Kidney (tissue), 2 donors: ENCODE measurements around the gene SYTL3.

GRCh38 chr6:158631668-158632056, 12.9 kb downstream of the DYNLT1 start:
- PRO-cap, result no peak
- RRBS, result 76% methylated on average over 4 of the region's 10 CpGs

- PRO-cap, result no peak
- RRBS, result no CpG with 5 or more reads among the region's 10 CpGs
Observed at GRCh38 chr6:158632057-158632988, 12.2 kb downstream of the DYNLT1 start.

DNA sequence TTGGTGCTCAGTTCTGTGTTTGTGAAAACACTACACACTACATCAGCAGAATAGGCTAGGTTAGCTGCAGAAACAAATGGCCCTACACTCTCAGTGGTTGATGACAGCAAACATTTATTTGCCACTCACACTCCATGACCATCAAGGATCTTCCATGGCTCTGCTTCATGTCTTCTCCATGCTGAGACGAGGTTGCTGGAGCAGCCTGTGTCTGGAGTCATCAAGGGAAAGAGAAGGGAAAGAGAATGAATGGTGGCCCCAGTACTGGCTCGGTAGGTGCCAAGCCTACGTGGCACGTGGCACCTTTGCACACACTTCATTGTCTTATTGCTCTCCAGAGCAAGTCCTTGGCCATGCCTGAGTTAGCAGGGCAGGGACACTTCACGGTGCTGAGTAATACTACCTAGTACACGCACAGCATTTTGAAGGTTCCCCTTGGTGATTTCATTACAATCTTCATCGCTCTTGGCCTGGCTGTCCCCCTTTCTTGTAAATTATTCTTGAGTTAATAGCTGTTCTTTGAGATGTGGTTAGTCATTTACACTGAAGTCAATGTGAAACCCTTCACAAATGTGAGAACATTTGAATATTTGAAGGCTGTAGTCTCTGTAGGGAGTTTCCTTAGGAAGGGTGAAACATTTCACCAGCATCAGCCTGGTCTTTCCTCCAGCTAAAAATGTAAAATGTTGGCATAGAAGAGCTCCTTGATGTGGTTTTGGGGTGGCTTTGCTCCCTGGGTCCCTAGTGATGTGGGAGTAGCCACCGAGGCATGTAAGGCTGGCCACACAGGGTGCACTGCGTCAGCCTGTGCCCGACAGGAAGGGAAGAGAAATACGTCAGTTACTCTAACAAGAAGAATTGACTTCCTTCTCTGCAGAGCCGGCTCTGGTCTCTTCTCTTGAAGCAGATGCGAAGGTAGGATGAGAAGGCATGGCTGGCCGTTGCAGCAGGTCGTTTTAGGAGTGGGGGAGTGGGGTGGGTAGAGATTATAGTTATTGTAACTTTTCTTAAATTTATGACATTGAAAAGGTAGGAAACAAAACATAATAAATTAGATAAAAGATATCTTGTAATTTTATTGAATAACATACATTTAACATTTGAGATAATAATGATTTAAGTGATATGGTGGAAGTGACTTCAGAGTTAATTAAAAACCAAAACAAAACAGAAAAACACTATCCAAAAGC, at the start of gene SYTL3:
Gene SYTL3 (plus strand): TSS at position 891 of the 1,190 bp plus-strand sequence.
- PRO-cap, result bidirectional peak, plus-strand start at position 861 of the sequence, minus-strand start at position 749 of the sequence
- RRBS, result no CpG with 5 or more reads among the region's 15 CpGs

DNA sequence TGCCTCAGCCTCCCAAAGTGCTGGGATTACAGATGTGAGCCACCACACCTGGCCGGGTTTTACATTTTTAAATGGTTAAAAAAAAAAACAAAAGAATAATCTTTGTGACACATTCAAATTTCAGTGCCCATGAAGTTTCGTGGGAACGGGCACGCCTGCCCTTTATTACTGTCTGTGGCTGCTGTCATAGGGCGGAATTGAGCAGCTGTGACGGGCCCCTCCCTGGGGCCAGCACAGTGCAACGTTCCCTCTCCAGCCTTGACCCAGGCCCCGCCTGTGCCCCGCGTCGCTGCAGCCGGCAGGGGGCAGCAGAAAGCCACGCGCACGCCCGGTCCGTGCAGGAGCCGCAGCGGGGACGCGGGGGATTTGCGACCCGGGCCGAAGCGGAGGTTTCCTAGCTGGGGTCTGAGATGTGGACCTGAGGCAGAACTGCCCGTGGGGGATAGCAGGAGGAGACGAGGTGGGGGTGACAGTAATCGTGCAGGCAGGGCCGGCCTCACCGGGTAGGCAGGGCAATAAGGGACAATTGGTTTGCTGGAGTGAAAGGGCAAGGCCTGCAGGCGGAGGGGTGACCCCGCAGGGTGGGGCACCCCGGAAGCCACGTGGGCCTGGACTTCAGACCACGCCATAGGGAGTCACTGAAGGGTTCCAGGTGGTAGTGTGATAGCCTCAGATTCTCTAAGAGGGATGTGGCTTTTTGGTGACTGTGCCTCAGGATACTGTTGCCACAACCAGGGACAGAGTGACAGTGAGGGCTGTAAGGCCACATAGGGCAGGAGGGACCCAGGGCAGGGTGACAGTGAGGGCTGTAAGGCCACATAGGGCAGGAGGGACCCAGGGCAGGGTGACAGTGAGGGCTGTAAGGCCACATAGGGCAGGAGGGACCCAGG, 54.5 kb downstream of the SYTL3 start:
- PRO-cap, result no peak
- RRBS, result 3% methylated on average over 18 of the region's 35 CpGs

DNA sequence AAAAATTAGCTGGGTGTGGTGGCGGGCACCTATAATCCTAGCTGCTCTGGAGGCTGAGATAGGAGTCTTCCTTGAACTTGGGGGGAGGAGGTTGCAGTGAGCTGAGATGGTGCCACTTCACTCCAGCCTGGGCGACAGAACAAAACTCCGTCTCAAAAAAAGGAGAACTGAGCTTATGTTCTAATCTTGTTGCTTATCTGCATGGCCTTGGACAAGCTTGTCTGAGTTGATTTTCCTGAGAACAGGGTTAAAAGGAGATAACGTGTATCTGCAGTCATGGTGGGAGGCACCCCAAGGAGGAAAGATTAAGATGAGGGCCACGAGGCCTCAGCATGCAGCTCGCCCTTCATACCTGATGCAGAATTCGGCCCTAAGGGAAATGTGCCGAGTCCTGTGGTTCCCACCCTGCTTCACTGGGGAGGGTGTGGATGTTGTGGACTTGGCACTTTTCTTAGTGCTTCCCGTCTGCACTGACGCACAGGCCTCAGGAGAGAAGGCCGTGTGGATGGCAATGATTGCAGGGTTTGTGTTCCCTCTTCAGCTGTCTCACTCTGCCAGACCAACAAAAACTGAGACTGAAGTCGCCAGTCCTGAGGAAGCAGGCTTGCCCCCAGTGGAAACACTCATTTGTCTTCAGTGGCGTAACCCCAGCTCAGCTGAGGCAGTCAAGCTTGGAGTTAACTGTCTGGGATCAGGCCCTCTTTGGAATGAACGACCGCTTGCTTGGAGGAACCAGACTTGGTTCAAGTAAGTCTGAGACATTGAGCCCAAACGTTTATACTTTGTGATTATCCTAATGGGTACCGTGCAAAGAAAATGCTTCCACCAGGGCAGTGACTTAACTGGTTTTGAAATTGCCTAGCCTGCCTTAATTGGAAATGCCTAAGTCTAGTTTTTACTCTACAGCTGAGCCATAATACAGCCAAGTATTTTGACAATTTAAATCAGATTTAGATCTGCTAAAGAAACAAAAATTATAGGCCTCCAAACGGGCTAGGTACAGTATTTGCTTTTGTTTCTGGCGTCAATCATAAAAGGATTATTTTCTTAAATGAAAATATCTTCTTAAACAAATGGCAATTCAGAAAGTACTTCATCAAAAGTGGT, 56.1 kb downstream of the EZR start:
- PRO-cap, result unidirectional peak, minus-strand start at position 550 of the sequence
- RRBS, result no CpG with 5 or more reads among the region's 19 CpGs

DNA sequence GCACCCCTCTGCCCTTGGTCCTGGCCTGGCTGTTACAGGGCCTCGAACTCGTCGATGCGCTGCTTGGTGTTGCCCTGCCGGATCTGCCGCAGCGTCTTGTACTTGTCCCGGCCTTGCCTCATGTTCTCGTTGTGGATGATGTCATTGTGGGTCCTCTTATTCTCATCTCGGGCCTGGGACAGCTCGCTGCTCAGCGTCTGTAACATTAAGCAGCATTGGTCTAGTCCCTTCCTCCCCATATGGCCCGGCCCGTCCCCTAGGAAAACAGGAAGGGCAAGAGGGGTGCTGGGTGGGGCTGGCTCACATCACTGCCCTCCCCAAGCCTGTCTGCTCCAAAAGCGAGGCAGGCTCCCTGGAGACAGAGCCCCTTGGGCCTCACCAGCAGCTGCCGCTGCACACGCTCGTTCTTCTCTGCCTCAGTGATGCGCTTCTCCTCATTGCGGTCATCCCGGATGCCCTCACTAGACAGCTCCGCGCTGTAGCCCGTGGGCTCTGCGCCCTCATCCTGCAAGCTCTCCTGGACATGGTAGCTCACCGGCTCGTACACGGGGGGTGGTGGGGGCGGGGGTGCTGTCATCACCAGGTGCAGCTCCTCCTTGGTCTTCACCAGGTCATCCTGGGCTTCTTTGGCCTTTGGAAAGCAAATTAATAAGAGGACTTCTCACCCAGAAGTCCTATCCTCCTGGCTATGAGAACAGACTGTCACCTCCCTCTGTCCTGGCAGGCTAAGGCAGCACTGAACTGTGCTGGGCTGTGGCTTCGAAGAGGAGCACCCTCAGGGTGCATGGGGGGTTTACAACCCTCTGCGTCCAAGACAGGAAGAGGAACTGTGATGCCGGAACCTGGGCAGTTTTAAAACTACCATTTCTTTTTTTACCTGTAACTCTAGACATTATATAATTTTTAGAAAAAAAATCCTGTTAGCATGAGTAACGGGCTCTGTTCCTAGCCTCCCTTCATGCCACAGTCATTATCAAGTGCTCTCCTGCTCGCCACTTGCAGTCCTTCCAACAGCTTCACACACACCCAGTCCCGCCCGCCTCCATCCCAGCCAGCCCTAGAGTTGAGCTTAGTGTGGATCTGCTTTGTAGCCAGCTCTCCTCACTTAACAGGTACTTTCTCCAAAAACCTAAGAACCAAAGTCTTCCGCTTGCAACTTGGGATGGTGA, 51.9 kb downstream of the EZR start:
- PRO-cap, result no peak
- RRBS, result no CpG with 5 or more reads among the region's 37 CpGs

- PRO-cap, result no peak
- RRBS, result no CpG with 5 or more reads among the region's 21 CpGs
Observed at GRCh38 chr6:158771642-158772538, 47.3 kb downstream of the EZR start.

DNA sequence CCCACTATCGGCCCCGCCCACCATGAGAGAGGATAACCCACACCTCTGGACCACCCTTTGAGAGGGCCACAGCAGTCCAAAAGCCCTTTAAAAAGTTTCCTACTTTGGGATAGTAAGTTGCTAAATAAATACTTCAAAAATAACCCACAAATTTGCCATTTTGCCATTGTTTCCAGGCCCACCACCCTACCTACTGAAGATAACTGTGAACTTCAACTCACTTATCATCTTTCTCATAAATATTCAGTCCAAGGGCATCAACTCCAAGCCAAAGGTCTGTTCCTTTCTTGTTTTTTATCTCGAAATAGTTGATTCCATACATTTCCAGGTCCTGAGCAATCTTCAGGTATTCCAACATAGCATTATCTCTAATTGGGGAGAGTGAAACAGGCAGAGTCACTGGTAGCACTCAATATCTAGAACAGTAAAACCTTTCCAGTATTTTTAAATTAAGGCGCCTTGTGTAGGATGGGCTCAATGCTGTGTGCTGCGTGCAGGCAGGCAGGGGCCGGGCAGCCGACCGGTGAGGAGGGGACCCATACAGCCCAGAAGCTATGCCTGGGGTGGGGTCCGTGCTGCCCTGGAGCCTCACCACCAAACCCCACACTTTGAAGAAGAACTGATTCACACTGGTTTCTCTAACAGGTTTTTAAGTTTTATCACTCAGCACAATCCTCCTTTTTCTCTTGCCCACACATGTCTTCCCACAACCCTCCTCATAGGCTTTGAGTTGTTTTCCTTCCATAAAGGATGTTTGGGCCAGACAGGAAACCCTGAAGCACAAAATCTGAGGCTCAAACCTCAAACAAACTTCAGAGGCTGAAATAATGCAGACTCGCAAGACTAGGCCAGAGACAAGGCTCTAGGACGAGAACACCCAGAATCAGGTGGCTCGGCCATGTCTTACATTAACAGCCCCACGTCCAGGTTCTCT, 35.6 kb downstream of the EZR start:
- PRO-cap, result no peak
- RRBS, result no CpG with 5 or more reads among the region's 13 CpGs

- PRO-cap, result no peak
- RRBS, result 97% methylated on average over 3 of the region's 23 CpGs
Observed at GRCh38 chr6:158784430-158785717, 34.3 kb downstream of the EZR start.

- PRO-cap, result no peak
- RRBS, result no CpG with 5 or more reads among the region's 2 CpGs
Observed at GRCh38 chr6:158990720-158991373, 9.2 kb downstream of the RSPH3 start.

DNA sequence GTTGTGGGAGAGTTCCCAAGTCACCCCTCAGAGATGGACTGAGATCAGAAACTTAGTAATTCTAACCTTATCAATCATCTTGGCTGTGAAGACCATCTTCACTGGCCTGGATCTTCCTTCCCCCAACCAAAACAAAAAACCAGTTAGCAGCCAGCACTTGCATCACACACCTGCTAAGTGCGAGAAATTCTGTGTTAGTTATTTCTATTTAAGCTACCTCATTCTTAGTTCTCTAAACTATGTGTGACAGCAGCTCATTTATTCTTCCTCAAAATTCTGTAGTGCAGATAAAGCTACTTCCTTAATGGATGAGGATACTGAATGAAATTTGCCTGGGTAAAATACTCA, 18.2 kb upstream of the TAGAP start:
- PRO-cap, result no peak
- RRBS, result no CpG with 5 or more reads among the region's 1 CpG

DNA sequence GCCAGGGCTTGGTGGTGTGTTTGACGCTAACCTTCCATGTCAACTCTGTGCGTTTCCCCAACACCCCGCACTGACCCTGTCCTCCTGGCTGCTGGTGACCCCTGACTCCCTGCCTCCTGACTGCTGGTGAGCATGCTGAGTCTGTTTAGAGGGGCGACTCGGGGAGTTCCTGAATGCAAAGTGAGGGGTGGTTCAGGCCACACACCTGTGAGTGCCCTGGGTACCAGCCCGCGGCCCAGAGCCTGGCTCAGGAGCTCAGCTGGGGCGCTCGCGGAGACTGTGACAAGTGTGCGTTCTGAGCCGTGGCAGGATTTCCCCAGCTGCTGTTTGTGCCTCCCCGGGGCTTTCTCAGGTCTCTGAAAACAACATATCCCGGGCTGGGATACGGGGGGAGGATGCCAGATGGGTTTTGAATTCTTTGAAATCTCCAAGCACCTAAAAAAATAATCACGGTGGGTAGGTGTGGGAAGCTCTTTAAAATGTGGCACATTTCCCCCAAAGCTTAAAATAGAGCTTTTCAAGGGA, 49.6 kb upstream of the TAGAP start:
- PRO-cap, result no peak
- RRBS, result 17% methylated on average over 1 of the region's 16 CpGs

DNA sequence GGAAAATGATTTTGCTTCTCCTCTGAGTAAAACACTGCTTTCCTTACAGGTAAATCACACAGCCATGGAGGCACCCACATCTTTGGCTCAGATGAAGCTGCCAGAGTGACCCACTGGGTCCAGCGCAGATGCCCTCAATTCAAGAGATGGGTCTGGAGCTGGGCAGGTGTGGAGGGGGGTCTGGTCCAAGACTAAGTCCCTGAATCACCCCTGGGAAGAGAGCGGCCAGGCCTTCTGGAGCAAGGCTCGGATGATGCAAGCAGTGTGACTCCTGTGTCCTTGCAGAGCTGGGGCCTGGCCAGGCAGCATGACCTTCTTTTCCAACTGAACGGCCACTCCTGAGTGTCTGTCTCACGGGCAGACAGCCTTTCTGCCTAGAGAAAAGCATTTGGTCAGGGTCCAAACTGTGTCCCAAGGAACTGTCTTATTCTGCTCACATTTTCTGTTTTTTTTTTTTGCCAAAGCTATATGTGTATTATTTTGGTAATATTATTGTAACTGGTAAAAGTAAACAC, 42.6 kb upstream of the FNDC1 start:
- PRO-cap, result no peak
- RRBS, result no CpG with 5 or more reads among the region's 5 CpGs

- PRO-cap, result no peak
- RRBS, result 4% methylated on average over 30 of the region's 89 CpGs
Observed at GRCh38 chr6:159169566-159170471, 619 bp downstream of the FNDC1 start.

DNA sequence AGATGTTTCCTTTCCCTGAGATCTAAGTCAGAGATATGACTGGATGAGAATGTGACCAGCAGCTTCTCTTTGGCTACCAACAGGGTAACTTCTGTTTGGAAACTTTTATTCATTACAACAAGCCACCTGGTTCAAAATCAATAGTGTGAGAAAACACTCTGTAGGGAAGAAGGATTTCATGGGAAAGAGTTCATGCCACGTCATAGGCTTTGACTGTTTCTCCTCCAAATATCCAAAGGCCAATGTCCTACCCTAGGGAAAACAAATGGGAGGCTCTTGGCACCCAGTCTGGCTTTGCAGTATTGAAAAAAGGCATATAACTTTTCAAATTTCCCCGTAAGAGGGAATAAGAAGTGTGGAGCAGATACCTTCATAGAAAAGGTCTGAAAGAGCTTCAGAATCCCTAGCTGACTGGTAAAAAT, 245.5 kb downstream of the FNDC1 start:
- PRO-cap, result no peak
- RRBS, result no CpG with 5 or more reads among the region's 2 CpGs

DNA sequence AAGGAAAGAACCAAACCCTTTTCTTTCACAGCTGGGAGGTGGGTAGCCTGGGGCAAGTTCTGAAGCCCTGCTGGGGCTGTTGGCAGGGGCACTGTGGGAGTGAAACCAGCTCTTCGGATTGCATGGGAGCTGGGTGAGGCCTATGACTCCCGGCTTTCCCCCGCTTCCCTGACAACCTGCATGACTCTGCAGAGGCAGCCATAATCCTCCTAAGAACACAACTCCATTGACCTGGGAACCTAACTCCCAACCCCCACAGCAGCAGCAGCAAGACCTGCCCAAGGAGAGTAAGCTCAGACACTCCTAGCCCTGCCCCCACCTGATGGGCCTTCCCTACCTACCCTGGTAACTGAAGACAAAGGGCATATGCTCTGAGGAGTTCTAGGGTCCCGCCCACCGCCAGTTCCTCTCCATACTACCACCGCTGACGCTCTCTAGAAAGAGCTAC, 37.5 kb downstream of the SOD2 start:
- PRO-cap, result no peak
- RRBS, result no CpG with 5 or more reads among the region's 7 CpGs

GRCh38 chr6:159684589-159685158, 8.4 kb downstream of the SOD2 start:
- PRO-cap, result no peak
- RRBS, result no CpG with 5 or more reads among the region's 4 CpGs

- PRO-cap, result no peak
- RRBS, result no CpG with 5 or more reads among the region's 1 CpG
Observed at GRCh38 chr6:159780834-159781480, 8.4 kb downstream of the TCP1 start.

GRCh38 chr6:159783717-159784192, 5.6 kb downstream of the TCP1 start:
- PRO-cap, result no peak
- RRBS, result no CpG with 5 or more reads among the region's 4 CpGs

- PRO-cap, result no peak
- RRBS, result no CpG with 5 or more reads among the region's 9 CpGs
Observed at GRCh38 chr6:159942770-159943775, 25.8 kb upstream of the IGF2R start.